Skeletal muscle satellite cell (primary cell): ENCODE measurements around a stretch of chr11.

- CAGE, long polyA plus RNA: no peak
Measured at GRCh38 chr11:11885514-11886094, 43.8 kb downstream of the USP47 start.

DNA sequence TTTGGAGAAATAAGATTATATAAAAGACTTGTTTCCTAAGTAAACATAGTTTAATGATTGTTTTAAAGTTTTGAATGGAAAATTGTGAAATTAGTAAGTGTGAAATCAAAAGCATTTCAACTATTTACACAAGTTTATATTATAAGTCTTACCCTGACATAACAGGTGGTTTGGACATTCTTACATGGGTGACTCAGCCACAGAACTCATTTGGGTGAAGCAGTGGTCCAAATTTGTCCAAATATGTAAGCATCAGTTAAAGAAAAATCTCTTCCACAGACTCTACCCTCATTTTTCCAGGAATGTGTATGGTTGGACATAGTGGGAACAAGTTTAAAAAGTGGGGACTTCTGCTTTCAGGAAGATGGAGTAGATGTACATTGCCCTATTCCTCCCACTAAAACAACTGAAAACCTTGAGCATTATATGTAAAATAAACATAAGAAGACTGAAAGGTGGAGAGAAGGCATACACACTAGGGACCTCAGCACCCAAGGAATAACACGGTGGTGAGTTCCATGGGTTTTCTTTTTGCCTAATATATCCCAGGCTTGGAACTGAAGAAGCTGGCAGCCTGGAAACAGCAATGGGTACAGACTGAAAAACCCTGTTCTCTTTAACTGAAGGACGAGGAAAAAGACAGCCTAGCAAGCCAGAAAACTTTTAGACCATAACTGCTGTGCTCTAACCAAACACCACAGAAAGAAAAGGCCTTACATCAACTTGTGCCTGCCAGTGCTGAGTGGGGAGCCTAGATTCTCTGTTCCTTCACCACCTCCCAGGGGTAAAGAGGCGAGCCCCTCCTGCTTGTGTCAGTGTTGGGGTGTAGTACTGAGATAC is 68.2 kb downstream of the USP47 start:
- CAGE, long polyA plus RNA: no peak

DNA sequence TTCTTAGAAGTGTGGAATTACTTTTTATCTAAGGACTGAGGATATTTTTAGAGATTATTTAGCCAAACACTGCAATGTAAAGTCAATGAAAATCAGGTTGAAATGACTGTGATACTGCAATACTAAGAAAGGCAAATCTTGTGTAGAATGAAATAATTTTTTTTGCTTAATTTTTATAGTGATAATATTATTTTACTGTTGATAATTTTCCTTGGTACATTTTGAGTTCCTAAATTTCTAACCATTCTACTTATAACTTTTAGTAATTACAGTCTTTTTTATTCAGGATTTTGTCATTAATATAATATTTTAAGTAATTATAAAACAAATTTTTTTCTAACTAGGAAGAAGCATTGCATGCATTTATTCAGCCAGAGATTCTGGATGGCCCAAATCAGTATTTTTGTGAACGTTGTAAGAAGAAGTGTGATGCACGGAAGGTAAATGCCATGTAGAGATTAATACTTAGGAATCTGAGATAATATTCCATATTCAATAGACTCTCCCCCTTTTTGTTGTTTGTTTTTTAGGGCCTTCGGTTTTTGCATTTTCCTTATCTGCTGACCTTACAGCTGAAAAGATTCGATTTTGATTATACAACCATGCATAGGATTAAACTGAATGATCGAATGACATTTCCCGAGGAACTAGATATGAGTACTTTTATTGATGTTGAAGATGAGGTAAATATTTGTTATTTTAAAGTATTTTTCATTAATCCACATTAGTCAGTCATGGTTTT is 78.2 kb downstream of the USP47 start:
- CAGE, long polyA plus RNA: no peak

DNA sequence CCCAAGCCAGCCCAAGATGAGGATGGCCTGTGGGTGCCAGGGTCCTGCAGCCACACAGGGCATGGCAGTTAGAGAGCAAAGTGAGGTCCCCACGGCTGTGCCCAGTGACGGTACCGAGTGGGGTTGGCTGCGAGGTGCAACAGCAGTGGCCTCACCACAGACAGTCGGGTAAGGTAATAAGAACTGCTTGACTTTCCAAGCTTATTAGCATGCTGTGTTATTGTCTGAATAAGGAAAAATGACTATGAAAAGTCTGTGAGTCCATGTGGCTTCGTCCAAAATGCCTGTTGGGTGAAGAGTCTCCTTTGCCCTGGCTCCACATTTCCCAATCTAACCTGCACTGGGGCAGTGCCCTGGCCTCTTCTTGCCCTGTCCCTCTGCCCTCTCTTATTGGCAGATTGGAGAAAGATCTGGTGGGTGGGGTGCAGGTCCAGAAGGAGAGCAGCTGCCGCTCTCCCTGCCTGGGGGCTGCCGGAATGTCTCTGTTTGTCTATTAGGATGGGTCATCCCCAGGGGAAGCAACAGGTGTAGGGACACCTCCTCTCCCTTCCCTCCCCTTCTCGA is 40.9 kb downstream of the DKK3 start:
- CAGE, long polyA plus RNA: no peak

DNA sequence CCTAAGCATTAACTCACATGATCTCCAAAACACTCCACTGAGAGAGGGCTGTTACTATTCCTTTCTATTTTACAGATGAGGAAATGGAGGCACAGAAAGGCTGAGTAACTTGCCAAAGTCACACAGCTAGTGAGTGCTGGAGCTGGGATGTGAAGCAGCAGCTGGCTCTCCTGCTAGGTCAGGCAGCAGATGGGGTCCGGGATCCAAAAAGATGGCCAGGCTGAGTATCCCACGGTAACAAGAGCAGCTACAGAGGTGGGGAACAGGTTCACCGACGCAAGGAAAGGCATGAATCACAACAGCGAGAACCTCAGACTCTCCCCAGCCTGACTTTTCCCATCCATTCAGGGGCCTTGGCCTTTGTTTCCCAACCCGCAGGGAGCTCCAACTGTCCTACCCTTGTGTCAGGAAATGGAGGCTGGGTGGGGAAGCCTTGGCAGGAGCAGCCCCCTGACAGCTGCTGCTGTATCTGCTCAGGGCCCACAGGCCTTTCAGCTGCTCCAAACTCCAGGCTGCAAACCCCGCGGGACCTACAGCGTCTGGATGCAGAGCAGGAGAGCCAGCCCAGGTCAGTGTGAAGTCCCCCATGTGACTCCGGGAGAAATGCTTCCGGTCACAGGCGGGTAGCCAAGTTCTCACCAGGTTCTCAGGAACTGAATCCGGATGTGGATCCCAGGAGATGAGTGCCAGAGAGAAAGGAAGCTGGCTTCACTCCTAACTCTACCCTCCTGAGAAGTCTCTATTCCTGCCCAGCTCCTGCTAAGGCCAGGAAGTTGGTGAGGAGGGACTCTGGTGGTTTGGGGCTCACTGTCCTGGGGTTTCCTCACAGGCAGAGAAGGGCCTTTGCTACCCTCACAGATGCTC is 29.4 kb downstream of the DKK3 start:
- CAGE, long polyA plus RNA: no peak

DNA sequence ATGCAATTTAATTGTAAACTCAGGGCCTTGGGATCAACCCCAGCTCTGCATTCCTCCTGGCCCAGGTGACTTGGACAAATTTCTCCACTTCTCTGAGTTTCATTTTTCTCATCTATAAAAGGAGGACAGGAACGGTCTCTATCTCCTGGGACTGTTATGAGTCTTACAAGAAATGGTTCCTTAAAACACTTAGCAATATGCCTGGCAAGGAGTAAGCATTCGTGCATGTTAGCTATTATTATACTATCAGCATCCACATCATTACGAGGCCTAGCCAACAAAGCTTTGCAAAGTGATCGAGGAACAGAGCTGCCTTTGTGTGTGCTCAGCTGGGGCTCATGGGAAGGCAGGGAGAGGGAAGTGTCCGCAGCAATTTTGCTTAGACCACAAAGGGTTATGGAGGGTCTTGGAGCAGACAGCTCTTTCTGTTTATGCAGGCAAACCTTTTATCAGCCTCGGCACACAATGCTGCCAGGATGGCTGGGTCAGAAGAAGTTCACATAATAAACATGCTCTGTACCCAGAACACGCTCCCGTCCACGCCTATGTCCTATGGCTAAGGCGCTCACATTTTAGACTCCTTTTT is 10.8 kb upstream of the DKK3 start:
- CAGE, long polyA plus RNA: no peak

GRCh38 chr11:12043937-12044999 is 35.8 kb upstream of the DKK3 start:
- CAGE, long polyA plus RNA: no peak

GRCh38 chr11:12156174-12156562 is 45.8 kb downstream of the MICAL2 start:
- CAGE, long polyA plus RNA: no peak

DNA sequence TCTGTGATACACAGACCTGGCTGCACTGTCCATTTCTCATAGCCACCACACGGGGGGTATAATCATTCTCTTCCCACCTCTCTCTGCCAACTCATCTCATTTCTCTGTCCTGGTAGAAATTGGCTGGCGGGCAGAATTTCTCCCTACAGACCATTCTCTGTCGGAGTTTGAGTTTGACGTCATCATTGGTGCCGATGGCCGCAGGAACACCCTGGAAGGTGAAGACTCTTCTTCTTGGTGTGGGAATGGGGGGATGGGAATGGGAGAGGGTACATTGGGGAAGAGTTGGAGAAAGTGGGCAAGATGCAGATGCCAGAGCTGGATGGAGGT is 99.0 kb downstream of the MICAL2 start:
- CAGE, long polyA plus RNA: no peak

DNA sequence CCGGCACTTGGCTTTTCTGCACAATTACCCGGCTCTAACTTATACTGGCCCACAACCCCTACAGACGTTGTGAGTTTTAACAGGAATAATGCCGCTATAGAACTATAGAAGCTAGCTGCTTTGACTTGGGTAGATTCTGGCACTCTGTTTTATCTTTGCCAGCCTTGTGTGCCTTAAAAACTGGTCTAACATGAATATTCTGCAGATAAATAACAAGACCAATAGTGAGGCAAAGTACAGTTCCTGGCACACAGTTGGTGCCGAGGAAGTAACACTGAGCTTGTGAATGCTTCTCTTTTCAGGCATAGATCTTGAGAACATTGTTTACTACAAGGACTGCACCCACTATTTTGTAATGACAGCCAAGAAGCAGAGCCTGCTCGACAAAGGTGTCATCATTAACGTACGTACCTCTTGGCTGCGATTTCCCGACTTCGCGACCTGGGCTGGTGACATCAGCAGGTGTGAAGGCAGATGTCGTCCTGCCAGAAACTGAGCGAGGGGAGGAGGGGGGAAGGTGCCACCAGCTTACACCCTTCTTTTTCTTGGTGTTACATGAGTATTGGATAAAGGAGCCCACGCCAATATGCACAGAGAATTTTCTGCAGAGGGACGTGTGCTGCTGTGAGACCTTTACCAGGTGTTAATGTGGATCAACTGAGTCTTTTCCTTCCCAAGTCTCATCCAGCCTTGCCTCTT is 105.7 kb downstream of the MICAL2 start:
- CAGE, long polyA plus RNA: no peak

DNA sequence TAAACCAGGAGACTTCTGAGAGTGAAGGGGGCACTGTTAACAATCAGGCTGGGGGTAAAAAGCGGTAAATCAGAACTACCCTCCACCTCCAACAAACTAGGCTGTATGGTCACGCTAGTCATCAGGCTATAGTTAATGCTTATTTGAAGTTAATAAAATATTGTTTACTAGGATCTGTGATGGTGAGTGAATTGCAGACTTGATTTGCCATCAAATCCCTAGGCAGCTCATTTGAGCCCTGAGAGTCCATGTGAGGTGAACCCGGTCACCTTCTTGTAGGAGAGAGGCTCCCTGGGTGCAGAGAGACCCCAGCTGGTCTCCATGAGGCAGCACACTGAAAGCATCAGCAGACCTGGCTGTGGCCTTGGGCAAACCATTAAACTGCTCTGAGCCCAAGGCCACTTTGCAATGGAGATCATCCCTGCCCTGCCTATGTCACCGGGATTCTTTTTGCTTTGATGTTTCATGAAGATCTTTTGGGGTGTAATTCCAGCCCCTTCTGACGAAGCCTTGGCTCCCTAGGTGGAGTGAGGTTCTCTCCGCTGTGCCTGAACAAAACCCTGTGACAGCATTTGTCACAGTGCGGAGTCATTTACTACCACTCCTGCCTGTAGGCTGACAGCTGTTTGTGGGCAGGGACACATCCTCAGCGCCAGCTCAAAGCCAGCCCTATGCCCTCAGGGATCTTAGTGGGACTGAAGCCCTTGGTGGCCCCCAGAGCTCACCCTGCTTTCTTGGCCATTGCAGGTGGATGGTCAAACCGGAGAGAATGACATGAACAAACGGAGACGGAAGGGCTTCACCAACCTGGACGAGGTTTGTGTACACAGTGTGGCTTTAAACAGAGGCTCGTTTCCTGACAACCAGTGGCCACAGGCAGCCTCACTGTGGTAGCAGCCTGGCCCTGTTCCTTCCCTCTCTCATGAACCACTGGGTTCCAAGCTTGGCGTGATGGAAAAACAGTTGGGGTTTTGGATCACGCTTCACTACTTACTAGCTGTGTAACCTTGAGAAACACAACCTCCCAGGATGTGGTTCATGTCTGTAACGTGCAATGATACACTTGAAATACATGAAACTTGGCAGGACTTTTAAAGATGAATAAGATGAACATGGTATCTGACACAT is 125.4 kb downstream of the MICAL2 start:
- CAGE, long polyA plus RNA: no peak

DNA sequence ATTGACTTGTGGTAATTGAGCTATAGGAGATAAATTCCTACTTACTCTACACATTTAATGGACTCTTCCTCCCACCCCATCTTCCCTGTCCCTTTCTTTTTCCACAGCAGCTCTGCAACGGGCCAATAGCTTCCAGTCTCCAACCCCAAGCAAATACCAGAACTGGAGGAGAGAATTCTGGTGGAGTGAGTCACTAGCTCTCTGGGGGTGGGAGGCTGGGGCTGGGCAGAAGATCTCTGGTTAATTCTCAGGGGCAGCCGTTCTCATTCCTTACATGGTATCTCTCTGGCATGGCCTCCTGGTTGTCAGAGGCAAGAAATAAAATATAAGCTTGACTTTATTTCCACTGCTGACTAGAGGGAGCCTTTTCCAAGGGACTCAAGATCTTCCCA is 90.4 kb upstream of the PARVA start:
- CAGE, long polyA plus RNA: no peak

DNA sequence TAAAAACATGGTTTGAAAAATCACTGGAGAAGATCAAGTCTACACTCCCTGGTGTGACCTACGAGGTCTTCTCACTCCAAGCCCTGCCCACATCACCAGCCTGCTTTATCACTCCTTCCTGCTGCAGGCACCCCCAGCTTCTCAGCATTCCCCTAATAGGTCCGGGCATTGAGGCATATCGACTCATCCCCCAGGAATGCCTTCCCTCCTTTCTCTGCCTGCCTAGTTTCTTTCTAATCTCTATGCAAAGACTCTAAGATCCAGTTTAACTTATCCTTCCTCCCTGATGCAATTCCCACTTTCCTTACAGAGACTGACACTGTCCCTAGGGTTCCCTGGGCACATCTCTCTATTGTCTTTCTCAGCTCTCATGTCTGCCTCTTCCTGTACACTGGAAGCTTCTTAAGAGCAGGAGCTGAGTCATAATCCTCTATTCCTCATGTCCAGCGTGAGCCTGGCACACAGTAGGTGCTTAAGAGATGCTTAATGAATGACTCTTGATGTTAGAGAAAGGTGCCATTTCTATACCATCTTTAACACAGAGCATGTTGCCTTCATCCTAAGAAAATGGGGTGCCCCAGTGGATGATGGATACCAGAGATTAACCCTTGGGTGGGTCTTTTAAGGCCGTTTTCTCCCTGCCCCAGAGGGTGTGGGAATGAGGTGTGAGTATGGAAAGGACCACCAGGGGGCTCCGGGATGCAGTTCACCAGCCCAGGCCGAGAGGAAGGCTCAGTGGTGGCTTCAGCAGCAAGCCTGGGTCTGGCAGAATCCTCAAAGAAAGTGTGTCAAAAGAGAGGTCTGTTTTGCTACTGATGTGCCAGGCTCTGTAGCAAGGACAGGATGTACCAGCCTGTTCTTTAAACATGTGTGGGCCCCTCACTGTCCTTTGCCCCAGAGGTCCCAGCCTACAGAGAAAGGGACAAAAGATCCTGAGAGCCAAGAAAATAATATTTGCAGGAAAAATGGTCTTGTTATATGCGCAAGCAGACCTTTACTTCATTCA is 34.7 kb downstream of the PARVA start:
- CAGE, long polyA plus RNA: no peak

GRCh38 chr11:12435244-12435468 is 57.8 kb downstream of the PARVA start:
- CAGE, long polyA plus RNA: no peak

DNA sequence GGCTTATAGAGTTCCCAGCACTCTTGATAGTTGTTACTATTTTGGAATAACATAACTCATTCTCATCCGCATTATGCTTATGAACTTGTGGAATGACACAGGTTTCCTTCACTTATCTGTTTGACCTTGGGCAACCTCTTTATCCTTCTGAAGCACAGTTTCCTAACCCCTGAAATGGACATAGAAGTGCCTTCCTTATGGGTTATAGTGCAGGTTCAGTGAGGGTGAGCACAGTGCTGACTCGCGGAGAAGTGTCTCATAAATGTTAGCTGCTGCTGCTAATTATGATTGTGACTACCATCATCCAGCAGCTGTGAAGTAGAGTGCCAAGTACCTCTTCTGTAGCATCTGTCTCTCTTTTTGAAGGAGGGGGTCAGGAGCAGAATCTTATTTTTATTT is 15.1 kb downstream of the TEAD1 start:
- CAGE, long polyA plus RNA: no peak

- CAGE, long polyA plus RNA: no peak
Measured at GRCh38 chr11:12710279-12710885, 36.2 kb downstream of the TEAD1 start.

DNA sequence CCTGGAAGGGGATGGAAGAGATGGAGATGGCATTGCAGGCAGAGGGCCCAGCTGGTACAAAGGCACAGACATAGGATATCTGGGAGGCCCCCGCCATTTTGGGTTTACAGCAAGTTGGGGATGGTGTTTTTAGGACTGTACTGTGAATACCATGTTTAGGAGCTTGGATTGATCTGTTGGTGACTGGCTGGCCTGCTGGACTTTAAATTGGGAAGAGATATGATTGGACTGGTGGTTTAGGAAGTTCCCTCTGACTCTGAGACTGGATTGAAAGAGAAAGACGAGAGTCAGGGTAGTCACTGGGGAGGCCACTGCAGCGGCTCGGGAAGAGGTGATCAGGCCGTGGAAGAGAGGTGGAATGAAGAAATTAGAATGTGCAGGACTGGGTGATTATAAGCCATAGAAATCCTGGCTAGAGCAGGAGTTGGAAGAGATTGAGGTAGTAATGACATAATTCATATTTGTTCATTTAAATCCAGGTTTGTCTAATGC is 36.7 kb downstream of the TEAD1 start:
- CAGE, long polyA plus RNA: no peak

DNA sequence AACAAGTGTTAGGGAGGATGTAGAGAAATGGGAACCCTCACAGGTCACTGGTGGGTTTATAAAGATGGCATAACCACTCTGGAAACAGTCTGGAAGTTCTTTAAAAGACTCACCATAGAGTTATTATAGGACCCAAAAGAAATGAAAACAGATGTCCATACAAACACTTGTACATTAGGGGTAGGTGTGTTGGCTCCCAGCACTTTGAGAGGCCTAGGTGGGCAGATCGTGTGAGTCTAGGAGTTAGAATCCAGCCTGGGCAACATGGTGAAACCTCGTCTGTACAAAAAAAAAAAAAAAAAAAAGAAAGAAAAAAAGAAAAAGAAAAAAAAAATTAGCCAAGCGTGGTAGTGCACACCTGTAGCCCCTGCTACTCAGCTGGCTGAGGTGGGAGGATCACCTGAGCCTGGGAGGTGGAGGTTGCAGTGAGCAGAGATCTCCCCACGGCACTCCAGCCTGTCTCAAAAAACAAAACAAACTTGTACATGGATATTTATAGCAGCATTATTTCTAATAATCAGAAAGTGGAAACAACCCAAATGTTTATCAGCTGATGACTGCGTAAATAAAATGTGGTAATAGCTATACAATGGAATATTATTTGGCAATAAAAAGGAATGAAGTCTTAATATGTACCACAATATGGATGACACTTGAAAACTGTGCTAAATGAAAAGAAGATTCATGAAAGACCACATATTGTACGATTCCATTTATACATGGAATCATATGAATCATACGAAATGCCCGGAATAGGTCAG is 107.6 kb downstream of the TEAD1 start:
- CAGE, long polyA plus RNA: no peak

DNA sequence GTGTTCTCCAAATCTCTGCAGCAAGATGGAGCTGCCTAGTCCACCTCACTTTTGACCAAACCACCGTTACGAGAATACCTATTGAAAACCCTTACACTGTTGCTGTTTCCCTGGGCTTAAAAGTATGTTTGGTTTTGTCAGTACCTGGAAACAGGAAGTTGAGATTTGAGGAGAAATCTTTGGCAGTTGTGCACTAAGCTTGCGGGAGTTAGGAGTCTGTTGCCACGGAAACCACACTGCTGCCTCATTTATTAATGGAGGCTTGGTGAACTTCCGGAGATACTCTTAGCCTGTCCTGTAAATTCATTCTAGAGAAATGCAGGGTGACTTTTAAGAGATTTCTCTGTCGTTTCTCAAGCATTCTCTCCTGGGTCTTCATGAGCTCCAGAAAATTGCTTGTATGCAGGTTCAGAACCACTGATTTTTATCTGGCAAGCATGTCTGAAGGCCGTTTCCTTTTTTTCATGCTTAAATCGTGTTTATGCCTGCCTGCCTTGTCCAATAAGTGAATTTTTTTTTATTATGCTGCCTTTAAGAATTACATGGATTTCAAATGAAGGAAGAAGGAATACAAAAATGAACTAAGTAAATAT is 166.8 kb upstream of the RASSF10 start:
- CAGE, long polyA plus RNA: no peak

- CAGE, long polyA plus RNA: no peak
Measured at GRCh38 chr11:12868568-12869158, 140.5 kb upstream of the RASSF10 start.